HTR-8/SVneo (cell line): ENCODE data around the genes MPP4, BMPR2 and CYP20A1.

DNA sequence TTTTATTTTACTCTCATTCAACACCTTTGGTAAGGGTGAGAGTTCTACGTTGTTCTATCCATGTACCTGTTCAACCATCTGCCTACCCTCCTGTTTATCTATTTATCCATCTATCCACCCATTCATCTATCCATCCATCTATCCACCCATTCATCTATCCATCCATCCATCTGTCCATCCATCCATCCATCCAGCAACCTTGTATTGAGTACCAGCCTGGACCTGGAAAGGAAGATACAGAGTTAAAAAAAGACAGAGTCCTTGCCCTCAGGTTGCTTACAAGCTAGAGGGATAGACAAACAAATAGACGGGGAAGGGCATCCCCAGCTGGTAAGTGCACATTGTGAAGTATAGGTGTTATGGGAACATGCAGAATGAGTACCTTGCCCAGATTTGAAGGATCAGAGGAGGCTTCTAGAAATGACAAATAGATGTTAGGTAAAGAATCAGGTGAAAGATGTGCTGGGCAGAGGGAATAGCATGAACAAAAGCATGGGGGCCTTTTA is 26.7 kb downstream of the CASP10 start:
- RRBS = no CpG with 5 or more reads among the region's 2 CpGs

GRCh38 chr2:201252490-201252854 is 7.9 kb upstream of the CASP8 start:
- RRBS = no CpG with 5 or more reads among the region's 5 CpGs

DNA sequence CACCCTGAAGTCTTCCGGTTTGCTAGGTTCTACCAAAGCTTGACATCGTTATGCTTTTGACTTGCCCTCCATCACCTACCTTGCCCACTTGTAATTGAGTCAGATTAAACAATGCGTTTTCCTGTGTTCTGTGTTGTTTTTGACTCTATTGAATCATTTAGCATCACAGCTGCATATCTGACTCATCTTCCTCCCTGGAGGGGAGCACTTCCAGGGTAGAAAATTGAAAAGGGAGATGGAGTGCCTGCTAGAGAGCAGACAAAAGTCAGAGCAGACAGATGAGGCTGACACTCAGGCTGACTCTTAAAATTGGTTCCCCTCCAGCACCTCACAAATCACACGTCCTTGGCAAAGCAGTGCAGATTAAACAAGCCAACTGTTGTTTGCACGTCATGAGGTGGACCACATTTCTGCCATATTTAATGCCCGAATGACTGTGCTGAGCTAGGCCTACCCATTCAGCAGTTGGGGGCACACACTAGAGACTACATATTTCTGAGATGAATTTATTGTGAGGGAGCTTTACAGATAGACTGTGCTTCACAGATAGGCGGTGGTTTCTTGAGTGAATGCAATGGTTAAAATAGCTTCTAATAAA is 2.2 kb downstream of the MPP4 start:
- RRBS = no CpG with 5 or more reads among the region's 7 CpGs

DNA sequence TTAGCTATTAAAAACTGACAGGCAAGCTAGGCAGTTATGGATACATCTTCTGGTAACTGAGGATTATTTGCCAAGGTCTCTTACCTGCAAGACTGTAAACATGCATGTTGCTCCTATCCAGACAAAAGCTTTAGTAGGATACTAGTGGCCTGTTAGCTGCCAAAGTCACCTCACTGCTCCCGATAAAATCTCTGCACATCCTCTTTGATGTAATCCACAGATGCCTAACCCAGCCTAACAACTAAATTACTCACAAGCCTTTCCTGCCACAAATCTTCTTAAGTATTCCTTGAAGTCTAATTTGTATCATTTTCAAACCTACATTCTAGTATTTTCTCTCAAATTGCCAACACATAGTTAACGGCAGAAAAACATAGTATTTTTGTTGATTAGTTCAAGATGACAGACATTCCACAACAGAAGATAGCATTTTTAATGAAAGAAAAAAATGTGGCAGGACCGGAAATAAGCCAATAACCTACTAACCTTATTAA is at the start of gene MPP4:
Gene MPP4, minus strand, starts transcription at position 142 of the 494 bp plus-strand sequence.
- RRBS = no CpG with 5 or more reads among the region's 3 CpGs

- RRBS = no CpG with 5 or more reads among the region's 6 CpGs
Observed at GRCh38 chr2:201779885-201780279, 851 bp downstream of the ALS2 start.

DNA sequence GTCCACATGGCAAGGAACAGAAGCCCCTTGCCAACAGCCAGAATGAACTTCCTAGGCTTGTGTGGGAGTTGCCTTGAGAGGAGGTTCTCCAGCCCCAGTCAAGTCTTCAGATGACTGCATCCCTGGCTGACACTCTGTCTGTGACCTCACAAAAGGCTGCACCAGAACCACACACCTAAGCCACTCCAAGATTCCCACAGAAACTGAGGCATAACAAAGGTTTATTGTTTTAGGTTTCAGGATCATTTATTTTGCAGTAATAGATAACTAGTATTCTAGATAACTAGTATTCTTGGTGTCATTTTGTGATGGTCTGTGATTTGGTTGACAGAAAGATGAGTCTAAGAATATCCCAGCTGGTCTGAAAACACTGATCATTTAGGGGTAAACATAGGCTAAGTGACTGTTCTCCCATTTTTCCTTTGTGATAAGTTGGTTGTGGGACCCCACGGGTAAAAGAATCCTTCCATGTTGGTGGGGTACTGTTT is 43.9 kb downstream of the KIAA2012 start:
- RRBS = no CpG with 5 or more reads among the region's 1 CpG

DNA sequence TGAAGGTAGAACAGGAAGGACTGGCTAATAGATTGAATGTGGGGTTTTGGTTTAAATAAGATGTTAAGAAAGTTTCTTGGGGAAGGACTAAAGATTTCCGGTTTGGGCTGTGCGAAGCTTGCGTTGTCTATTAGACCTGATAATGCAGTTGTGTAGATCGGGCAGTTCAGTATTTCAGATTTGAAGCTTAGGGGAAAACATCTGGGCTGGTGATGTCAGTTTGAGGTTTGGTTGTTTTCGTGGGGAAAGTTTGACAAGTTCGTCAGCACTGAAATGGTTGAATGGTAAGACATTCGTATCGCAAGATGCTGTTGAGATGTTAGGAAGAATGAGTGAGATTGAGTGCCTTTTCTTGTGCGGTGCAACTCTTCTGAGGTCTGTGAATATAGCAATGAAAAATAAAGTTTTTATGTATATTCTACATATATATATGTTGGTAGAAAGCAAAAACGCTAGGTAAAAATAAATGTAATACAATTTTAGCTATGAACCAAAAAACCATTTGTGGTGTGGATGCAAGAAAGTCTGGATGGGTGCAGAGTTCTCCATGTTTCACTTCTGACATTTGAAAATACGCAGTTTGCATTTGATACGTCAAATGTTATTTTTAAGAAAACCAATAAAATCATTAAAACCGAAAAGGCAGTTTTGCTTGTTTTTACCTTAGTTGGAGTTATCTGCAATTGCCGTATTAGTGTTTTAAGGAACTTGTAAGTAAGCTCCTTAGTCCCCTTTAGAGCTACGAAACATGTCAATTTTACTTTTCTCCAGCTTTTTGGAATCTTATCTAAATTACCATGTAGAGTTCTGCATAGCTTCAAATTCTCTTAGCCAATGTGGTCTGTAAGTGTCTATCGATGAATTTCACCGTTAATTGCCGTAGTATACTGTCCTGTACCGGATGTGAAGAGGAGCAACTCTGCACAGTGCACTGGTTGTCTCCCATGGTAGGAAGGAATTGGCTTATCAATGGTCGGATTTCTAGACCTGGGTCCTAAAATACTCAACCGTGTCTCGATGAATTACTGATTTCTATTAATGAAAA is 1.5 kb downstream of the NOP58 start:
- RRBS = no CpG with 5 or more reads among the region's 22 CpGs

DNA sequence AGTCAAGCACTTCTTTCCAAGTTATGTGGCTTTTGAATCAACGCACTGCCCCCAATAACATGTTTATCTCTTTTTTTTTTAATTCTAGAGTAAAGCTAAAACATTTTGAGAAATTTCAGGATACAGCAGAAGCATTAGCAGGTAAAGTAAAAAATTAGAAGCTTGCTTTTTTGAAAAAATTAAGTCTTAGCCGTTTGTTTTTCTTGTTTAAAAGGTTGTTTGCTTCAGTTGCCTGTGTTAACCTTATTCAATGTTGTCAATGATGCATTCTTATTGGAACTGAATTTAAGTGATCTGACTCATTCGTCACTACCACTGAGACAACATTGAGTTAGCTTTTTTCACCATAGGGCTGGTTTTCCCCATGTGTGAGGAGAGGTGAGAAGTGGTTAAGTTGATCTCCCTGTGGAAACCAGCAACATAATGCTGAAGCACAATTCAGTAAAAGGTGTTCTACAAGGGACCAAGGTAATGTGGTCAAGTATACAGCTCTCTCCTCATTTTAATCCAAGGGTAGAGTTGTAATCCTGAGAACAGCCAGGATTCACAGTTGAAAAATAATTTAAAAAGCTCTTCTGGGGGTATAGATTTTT is 12.4 kb downstream of the NOP58 start:
- RRBS = no CpG with 5 or more reads among the region's 3 CpGs

DNA sequence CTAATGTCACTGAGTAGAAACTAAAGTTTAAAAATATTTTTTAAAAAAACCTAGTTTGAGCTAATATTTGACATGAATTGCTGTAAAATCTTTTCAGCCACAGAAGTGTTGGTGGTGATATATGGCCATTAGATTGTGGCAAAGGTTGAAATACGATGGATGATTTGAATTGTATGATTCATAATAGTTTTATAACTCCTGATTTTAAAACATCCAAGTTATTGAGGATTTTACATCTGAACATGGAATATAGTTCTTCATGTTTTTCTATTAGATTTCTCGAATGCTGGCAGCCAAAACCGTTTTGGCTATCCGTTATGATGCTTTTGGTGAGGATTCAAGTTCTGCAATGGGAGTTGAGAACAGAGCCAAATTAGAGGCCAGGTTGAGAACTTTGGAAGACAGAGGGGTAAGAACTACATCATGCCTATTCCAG is 31.6 kb downstream of the NOP58 start:
- RRBS = no CpG with 5 or more reads among the region's 4 CpGs

DNA sequence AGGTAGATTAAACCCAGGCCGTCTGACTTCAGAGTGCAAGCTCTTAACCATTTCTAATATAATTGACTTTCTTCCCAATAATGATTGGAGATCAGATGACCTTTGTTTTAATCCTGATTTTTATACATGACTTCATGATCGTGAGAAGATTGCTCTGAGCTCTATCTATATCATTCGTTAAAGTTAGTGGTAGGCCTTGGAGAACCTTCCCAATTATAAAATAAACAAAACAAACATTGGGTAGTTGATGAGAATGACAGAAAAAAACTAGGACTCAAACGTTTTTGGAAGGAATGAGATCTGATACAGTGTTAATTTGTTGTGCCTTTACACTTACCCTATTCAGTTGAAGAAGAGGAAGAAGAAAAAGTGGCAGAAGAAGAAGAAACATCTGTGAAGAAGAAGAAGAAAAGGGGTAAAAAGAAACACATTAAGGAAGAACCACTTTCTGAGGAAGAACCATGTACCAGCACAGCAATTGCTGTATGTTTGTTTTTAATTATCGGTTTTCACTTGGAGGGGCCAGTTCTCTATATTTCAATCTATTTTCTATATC is 37.1 kb downstream of the NOP58 start:
- RRBS = no CpG with 5 or more reads among the region's 5 CpGs

DNA sequence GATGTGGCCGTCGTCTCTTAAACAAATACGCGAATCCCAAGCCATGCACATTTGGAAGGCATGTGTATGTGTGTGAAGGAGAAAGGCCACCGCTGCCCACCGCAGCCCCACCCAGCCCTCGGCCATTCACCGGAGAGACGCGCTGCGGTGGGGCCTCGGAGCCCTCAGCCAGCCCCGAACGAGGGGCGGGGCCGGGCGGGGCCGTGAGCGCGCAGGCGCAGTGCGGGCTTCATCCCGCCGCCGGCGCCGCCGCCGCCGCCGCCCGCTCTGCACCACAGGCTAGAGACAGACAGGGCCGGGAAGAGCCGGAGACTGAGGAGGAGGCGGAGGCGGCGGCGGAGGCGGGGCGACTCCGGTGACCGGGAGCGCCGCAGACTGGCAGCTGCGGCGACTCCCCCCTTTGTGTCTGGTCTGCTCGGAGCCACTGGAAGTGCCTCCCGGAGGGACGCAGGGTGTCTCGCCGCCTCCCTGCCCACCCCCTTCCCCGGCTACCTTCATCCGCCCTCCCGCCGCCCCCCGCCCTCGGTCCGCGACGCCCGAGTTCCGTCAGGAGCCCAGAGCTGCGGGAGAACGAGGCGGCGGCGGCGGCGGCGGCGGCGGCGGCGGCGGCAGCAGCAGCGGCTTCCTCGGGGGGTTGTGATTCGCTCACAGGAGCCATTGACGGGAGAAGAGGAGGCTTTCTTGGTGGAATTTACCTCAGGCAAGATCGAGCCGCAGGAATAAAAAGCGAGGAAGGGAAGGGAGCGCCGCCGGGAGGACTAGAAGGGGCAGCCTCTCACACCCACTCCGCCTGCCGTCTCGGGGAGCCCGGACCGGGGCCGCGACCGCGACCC is at the start of gene BMPR2:
Gene BMPR2, plus strand, starts transcription at position 390 of the 833 bp plus-strand sequence.
- RRBS = 2% methylated on average over 50 of the region's 94 CpGs

DNA sequence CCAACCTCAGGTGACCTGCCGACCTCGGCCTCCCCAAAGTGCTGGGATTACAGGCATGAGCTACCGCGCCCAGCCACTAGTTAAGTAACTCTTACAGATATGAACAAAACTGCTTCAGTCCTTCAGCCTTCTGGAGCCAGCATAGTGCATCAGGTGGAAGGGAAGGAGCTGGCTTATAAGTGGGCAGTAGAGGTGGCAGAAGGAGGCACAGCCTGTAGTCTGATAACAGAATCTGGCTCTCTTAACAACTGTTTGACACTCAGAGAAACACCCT is 3.3 kb downstream of the FAM117B start:
- RRBS = no CpG with 5 or more reads among the region's 4 CpGs

GRCh38 chr2:203238431-203239461 is at the start of gene CYP20A1:
CYP20A1 (plus strand) TSS chr2:203239018.
- RRBS = 5% methylated on average over 43 of the region's 94 CpGs

DNA sequence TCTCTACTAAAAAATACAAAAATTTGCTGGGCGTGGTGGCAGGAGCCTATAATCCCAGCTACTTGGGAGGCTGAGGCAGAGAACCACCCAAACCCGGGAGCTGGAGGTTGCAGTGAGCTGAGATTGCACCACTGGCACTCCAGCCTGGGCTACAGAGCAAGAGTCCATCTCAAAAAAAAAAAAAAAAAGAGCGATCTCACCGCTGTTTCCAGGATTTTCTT is 28.8 kb downstream of the CYP20A1 start:
- RRBS = no CpG with 5 or more reads among the region's 4 CpGs

DNA sequence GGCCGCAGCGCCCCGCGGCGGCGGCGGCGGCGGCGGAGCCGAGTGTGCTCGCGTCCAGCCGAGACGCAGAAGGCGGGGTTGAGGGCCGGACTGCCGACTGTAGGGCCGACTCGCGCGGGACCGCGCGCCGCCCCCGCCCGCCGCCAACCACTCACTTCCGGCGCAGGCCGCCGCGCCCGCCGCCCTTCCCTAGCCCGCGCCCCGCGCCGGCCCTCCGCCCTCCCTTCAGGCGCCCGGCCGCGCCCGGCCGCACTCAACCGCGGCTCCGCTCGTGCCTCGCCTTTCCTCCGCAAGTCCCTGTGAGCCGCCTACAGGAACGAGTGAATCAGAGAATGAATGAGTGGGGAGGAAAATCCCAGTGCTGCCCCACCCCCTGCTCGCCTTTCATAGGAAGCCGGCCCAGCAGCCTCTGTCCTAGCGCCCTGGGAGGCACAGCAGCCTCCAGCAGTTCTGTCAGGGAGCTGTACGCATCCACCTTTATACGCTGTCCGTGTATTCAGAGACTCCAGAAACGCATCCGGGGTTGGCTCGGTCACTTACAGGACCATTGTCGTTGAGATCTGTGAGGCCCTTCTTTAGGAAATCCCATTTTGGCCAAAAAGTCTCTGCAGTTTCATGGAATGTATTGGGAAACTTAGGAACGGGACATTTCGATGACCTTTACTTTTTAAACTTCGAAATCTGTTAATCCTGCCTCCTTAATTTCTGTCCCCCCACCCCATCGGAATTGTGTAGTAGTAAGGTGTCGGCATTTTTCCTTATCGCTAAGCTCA is 415 bp upstream of the RAPH1 start:
- RRBS = 2% methylated on average over 28 of the region's 72 CpGs

GRCh38 chr2:203584774-203585324 is 49.7 kb upstream of the RAPH1 start:
- RRBS = no CpG with 5 or more reads among the region's 2 CpGs

DNA sequence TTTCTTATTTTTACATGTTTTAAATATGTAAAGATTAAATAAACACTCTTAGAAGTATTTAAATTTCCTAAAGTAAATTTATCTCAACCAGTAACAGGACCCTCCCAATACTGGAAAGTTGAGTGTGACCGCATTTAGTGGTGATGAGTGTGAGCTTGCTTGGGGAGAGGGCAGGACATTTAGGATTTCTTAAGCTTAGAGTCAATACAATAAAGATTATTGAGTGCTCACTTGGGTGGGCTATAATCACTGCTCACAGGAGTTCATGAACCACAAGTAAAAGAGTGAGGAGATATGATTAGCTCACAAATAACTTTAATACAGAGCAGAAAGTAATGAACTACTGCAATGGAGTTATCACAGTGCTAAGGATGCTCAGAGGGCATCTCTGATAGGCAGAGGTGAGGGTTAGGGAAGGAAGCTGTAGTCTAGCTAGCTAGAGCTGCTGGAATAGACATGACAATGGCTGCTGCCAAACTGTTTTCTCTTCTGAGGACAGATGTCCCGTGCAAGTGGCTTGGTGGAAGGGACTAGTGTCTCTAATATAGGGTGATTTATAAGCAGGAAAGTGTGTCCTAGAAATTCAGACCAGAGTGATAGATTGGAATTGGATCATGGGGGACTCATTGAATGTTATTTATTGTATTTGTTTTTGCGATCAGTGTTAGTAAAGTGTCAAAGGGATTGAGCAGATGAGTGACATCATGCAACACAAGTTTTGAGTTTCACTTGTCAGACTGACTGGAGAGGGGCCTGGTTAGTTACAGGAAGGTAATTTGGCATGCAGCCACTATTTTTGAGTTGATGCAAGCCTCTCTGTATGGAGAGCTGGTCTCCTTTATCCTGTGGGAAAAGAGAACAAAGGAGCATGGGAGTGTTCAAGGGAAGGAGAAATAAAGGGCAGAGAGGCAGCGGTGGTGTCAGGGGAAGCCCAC is 1.6 kb downstream of the CTLA4 start:
- RRBS = no CpG with 5 or more reads among the region's 4 CpGs

- RRBS = no CpG with 5 or more reads among the region's 3 CpGs
Observed at GRCh38 chr2:203948767-203949813, 12.5 kb downstream of the ICOS start.

DNA sequence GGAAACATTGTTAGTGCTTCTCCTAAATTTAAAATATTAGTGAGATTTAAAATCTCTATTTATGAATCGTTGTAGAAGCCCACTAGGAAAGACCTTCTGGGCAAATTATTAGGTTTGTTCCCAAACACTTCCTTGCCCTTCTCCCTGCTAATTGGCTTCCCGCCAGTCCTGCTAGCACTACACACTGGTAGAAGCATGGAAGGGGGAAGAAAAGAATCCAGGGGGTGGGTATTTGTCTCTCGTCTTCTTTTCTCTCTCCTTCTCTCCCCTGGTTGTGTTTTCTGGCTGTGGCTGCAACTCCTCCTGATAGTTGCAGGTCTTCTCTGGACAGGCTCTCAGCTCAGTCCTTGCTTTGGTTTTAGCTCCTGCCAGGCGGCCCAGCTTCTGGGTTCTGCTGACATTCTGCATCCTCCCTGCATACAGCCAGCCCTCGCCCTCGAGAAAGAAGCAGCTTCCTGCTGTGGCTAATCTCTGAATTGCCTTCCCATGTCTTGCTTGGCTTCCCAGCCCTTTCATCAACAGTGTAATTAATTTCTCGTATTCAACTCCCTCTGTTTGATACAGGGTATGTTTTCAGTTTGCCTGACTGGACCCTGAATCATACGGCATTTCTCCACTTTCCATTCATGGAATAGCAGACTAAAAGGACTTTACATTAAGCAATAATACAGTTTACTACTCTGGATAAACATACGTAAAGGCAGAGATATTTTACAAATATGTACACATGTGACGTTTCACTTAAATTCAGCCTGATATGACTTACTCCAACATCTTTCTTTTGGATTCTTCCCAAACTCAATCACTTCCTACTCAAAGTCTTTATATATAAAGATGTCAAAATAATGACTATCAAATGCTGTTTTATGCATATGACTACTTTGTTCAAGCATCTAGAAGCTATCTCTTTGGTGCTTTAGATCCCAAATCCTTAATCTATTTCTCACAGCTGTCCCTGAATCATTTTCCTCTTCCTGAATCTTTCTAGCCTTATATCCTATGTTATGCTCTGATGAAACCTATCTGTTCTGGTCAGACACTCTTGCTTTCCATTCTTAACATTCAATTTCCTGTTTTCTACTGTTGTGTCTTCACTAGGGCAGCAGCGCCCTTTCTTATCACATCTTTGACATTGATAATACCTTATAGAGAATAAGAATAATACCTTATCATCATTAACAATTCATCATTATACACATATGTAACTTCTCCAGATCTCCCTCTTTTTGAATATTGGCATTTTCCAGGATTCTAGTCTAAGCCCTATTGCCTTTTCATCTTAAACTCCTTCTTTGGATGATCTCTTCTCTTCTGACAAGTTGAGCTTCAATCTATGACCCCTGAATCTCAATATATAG is 6.6 kb upstream of the PARD3B start:
- RRBS = no CpG with 5 or more reads among the region's 11 CpGs

GRCh38 chr2:204853612-204854503 is 308.6 kb downstream of the PARD3B start:
- RRBS = no CpG with 5 or more reads among the region's 3 CpGs